Glomerular endothelial cell (primary cell): ENCODE measurements around the genes SLC10A1 and SIPA1L1.

DNA sequence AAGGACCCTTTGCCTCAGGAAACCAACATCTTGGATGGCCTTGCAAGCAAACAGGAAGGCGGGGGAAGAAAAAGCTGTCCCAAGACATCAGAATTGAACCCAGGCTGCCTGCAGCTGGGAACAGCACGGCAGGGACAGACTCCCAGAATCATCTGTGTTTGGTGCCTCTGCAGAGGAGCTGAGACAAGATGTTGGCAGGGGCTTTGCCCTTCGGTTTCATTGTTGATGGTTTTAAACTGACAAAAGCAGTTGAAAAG, 30.3 kb downstream of the GALNT16 start:
- RAMPAGE, long total RNA, result no peak

- RAMPAGE, long total RNA, result no peak
Observed at GRCh38 chr14:69385688-69386265, 12.3 kb downstream of the ERH start.

DNA sequence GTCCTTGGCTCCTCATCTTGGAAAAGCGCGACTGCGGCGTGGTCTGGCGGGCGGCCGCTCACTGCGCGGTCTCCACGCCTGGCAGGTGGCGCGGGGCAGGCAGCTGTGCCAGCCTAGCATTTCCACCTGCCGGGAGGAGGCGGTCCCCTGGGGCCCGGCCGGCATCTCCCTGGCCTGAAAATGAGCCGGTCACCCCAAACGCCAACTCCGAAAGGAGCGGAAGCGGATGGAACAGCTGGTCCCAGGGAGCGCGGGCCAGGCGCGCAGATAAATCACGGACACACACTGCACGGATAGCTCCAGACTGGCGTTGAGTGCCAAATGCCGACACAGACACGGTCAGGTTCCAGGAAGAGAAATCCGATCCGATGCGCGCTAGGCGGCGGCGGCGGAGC, 814 bp upstream of the PLEKHD1 start:
- RAMPAGE, long total RNA, result no peak

DNA sequence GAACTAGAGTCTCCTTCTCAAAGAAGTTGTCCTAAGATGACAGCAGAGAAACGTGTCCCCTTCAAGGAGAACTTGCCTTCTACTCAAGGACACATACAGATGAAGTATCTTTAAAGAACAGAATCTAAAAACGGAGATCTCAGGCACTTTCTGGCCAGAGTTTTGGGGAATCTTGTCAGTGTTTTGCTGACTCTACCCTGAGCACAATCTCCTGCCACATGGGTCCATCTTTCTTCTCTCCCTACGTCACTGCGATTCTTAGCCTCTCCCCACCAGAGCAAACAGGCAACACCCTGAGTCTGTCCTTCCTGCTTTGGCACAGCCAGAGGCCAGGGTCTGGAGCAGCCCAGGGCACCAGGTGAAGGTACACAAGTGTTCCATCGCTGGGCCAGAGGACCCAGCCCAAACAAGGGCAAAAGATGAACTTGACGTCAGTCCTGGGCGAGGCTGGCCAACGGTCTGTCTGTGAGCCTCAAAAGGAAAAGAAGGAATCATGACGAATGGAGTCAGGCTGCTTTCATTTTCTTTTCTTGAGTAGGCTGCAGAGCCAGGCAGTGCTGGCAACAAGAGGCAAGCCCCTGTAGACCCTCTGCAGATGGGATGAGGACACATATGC, 12.7 kb upstream of the CCDC177 start:
- RAMPAGE, long total RNA, result no peak

DNA sequence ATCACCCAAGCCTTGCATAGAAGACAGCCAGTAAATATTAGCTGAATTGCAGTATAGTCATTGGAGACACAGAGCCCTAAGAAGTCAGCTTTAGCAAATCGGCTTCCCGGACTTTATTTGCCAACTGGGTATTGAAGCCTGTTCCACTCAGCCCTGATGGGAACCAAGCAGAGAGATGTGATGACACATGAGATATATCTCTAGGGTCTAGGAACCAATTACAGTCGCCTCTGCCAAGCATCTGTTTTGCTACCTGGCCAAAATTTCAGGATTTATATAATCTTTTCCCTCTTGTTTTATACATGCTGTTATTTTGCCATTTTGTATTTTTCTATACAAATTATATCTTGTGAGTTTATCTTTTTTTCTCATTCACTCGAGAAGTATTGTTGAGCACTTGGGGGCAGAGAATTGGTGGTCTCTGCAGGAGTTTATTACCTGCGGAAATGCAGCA, 37.9 kb downstream of the SUSD6 start:
- RAMPAGE, long total RNA, result no peak

- RAMPAGE, long total RNA, result no peak
Observed at GRCh38 chr14:69657884-69658415, 46.6 kb downstream of the SUSD6 start.

GRCh38 chr14:69673537-69674148, 62.2 kb downstream of the SUSD6 start:
- RAMPAGE, long total RNA, result no peak

DNA sequence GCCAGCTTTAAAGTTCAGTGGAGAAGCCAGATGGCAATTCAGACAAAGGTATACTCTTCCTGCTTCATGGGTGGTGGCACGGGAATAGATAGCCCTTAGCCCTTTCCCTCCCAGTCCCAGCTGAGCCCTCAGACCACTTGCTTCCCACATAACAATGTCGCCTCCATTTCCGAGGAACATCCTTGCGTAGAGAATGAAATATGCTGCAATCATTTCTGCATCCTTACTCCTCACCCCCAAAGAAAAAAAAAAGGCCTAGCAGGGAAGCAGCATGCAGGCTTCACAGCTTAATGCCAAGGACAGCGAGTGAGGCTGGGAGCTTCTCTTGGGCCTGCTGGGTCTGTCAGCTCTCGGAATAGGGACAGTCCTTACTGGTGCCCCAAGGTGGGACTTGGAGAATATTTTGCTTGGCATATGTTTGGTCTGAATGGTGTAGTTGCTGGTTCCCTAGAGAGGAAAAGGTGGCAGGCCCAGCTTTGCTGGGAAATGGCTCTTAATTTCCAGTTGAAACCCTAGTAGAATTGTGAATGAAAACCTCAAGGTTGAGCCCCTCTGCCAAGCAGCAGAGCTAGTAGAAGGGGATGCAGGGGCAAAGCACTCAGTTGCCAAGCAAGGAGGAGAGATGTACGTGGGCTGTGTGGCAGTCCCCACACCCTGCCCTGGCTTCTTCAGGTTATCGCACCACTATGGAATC, 52.6 kb upstream of the SRSF5 start:
- RAMPAGE, long total RNA, result no peak

DNA sequence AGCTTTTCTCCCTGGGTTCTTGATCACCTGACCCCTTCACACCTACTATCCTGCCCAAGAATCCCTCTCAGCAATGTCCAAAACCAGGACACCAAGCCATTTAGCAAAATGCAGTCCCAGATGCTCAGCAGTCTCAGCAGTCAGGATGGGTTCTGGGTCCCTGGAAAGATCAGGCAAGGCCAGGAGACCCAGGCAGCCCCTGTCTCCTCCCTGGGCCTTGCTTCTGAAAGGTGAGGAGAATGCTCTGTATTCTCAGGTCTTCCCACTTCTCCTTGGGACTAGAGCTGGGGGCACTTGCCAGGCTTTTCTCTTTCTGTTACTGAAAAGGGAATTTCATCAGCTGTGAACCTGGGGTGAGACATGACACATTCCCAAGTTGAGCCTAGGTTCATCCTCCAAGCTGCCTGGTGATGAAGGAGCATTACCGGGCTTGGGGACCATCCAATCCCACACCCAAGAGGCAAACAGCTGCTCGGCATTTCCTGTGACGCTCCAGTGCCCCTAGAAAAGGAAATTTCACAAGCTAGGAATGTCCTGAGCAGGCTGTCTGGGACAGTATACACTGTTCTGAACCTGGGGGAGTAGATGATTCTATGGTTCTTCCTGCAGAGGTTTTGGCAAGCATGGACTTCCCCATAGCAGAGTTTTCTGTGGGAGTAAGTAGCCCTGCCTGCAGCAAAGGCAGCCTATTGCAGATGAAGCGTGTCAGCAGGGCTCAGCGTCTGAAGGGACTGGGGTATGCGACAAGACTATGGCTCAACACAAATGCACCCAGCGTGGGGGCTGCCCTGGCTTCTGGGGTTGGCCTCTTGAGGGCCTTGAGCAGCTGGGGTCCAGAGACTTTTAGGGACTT, 47.6 kb upstream of the SRSF5 start:
- RAMPAGE, long total RNA, result no peak

- RAMPAGE, long total RNA, result no peak
Observed at GRCh38 chr14:69768526-69769450, 1.8 kb downstream of the SRSF5 start.

GRCh38 chr14:69775494-69776583, 8.9 kb downstream of the SRSF5 start:
- RAMPAGE, long total RNA, result no peak

DNA sequence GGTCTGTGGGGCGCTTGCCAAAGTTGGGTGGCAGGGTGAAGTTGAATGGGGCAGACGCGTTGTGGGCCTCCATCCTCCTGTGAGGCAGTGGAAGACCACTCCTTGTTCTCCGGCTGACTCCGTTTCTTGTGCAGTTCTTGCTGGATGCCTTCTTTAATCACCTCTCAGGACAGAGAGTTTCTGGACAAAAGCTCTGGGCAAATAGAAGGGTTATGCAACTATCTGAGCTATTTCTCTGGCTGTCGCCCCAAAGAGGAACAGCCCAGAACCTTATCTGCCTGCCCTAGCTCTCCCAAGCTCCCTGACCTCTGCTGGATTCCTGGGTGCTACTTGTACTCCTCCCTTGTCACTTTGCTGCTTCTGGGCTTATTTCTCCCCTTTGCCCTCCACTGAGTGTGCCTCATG, at the start of gene SLC10A1:
Gene SLC10A1 (minus strand): TSS at position 159 of the 405 bp plus-strand sequence.
- RAMPAGE, long total RNA, result no peak

DNA sequence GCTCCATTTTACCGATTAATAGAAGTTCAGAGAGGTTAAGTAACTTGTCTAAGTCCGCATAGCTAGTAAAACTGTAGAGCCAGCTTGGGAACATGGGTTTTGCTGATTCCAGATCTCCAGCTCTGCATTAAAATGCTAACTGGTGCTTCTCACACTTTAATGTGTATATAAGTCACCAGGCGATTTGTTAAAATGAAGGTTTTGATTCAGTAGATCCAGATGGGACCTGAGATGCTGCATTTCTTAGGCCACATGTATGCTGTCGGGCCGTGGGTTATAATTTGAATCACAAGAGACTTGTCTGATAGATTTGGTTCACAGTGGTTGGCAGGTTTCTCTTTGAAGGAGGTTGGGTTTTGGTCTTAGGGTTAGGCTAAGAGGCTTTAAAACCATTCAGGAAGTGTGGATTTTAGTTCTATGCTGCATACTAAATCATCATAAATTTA, 21.0 kb upstream of the PCNX1 start:
- RAMPAGE, long total RNA, result no peak

DNA sequence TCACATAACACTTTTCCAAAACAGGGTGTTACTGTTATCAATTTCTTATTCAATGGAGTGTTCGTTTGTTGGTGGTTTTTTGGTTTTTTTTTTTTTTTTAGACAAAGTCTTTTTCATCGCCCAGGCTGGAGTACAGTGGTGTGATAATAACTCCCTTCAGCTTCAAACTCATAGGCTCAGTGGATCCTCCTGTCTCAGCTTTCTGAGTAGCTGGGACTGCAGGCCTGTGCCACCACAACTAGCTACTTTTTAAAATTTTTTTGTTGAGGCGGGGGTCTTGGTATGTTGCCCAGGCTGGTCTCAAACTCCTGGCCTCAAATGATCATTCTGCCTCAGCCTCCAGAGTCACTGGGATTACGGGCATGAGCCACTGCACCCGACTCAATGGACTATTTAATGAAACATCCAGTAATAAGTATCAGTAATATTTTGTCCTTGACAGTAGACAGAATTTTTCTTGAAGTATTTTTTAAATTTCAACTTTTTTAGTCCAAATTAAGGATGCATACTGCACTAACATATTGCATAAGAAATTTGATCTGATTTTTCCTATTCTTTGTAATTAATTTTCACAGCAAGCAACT, 11.6 kb downstream of the PCNX1 start:
- RAMPAGE, long total RNA, result no peak

- RAMPAGE, long total RNA, result no peak
Observed at GRCh38 chr14:70919467-70920333, 12.4 kb downstream of the PCNX1 start.

GRCh38 chr14:71103340-71103631, 196.0 kb downstream of the PCNX1 start:
- RAMPAGE, long total RNA, result no peak

GRCh38 chr14:71116491-71117392, 203.5 kb upstream of the SIPA1L1 start:
- RAMPAGE, long total RNA, result no peak

DNA sequence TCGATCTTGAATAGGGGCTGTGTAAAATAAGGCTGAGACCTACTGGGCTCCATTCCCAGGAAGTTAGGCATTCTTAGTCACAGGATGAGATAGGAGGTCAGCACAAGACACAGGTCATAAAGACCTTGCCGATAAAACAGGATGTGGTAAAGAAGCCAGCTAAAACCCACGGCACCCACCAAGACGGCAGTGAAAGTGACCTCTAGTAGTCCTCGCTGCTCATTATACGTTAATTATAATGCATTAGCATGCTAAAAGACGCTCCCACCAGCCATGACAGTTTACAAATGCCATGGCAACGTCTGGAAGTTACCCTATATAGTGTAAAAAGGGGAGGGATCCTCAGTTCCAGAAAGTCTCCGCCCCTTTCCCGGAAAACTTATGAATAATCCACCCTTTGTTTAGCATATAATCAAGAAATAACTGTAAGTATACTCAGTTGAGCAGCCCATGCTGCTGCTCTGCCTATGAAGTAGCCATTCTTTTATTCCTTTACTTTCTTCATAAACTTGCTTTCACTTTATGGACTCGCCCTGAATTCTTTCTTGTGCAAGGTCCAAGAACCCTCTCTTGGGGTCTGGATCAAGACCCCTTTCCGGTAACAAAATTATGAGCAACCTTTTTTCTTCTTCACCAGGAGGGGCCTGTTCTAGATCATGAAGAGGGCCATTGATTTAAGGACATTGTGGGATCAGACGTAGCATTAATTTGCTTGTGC, 189.4 kb upstream of the SIPA1L1 start:
- RAMPAGE, long total RNA, result no peak

- RAMPAGE, long total RNA, result no peak
Observed at GRCh38 chr14:71320032-71320830, at the start of gene SIPA1L1. TSS of gene SIPA1L1 (plus strand) at chr14:71320476.

GRCh38 chr14:71405560-71406155, 85.4 kb downstream of the SIPA1L1 start:
- RAMPAGE, long total RNA, result no peak